Endothelial cell of umbilical vein (primary cell): Measurements from ENCODE around the gene API5.

DNA sequence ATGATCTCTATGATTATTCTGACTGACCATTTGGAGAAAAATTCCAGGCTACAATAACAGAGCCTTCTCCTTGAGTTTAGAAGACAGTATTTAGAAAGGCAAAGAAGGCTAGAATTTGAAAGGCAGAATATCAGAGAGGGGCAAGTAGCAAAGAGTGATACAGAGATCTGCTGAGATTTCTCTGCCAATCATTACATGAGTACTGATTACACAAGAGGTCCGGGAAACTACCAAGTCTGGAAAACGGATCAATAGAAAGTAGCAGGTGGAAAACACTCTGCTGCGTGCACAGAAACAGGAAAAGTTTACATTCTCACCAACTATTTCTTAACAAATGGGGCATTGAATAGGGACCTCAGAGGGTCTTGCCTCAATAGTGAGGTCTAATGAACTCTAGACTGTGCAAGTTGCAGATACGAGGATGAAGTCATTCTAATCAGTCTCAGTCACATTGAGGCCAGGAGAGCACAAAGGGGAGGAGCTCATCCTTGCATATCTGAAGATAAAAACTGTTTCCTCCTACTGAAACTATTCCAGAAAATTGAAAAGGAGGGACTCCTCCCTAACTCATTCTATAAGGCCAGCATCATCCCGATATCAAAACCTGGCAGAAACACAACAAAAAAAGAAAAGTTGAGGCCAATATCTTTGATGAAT is 1099.2 kb downstream of the LRRC4C start:
- PRO-cap, result no peak
CAGE:
- cytosol, long polyA minus RNA, result no peak
- cytosol, long polyA plus RNA, result no peak
- long polyA plus RNA, result no peak
- nucleus, long polyA minus RNA, result no peak
- nucleus, long polyA plus RNA, result no peak

GRCh38 chr11:43311489-43312278 is at the start of gene API5:
TSS of gene API5 (plus strand) at chr11:43311996.
- PRO-cap, result bidirectional peak, plus-strand start at chr11:43312053, minus-strand start at chr11:43311787
CAGE:
- cytosol, long polyA minus RNA, result start-site peak on the plus strand at chr11:43311969-43312047, 372 reads
- cytosol, long polyA plus RNA, result start-site peak on the plus strand at chr11:43311986-43312049, 543 and 725 reads in 2 replicates
- long polyA plus RNA, result start-site peak on the plus strand at chr11:43311988-43312045, 393 and 458 reads in 2 replicates
- nucleus, long polyA minus RNA, result start-site peak on the plus strand at chr11:43311965-43312056, 708 reads
- nucleus, long polyA plus RNA, result start-site peak on the plus strand at chr11:43311963-43312053, 567 and 630 reads in 2 replicates

GRCh38 chr11:43421761-43422366 is 63.1 kb downstream of the TTC17 start:
- PRO-cap, result no peak
CAGE:
- cytosol, long polyA minus RNA, result no peak
- cytosol, long polyA plus RNA, result no peak
- long polyA plus RNA, result no peak
- nucleus, long polyA minus RNA, result no peak
- nucleus, long polyA plus RNA, result no peak

GRCh38 chr11:43886285-43886864 is 5.7 kb downstream of the ALKBH3 start:
- PRO-cap, result no peak
CAGE:
- cytosol, long polyA minus RNA, result no peak
- cytosol, long polyA plus RNA, result no peak
- long polyA plus RNA, result no peak
- nucleus, long polyA minus RNA, result no peak
- nucleus, long polyA plus RNA, result no peak

DNA sequence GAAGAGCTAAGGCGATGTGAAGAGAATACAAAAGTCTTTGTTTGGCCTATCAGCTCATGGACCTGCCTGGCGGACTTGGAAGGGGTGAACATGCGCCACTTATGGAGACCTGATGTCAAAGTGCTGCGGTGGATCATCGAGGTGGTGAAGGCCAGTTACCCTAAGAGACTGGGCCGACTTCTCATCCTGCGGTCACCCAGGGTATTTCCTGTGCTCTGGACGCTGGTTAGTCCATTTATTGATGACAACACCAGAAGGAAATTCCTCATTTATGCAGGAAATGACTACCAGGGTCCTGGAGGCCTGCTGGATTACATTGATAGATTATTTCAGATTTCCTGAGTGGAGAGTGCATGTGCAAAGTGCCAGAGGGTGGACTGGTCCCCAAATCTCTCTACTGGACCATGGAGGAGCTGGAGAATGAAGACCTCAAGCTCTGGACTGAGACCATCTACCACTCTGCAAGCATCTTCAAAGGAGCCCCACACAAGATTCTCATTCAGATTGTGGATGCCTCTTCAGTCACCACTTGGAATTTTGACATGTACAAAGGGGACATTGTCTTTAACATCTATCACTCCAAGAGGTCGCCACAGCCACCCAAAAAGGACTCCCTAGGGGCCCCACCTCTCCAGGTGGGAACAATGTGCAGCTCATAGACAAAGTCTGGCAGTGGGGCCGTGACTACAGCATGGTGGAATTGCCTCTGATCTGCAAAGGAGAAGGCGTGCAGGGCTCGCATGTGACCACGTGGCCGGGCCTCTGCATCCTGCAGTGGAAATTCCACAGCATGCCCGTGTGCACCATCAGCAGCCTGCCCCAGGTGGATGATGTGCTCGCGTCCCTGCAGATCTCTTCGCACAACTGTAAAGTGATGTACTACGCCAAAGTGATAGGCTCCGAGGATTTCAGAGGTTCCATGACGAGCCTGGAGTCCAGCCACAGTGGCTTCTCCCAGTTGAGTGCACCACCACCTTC is 18.2 kb downstream of the ALKBH3 start:
- PRO-cap, result no peak
CAGE:
- cytosol, long polyA minus RNA, result no peak
- cytosol, long polyA plus RNA, result no peak
- long polyA plus RNA, result no peak
- nucleus, long polyA minus RNA, result no peak
- nucleus, long polyA plus RNA, result no peak

GRCh38 chr11:43920205-43920329 is 22.4 kb upstream of the C11orf96 start:
- PRO-cap, result no peak
CAGE:
- cytosol, long polyA minus RNA, result no peak
- cytosol, long polyA plus RNA, result no peak
- long polyA plus RNA, result no peak
- nucleus, long polyA minus RNA, result no peak
- nucleus, long polyA plus RNA, result no peak

DNA sequence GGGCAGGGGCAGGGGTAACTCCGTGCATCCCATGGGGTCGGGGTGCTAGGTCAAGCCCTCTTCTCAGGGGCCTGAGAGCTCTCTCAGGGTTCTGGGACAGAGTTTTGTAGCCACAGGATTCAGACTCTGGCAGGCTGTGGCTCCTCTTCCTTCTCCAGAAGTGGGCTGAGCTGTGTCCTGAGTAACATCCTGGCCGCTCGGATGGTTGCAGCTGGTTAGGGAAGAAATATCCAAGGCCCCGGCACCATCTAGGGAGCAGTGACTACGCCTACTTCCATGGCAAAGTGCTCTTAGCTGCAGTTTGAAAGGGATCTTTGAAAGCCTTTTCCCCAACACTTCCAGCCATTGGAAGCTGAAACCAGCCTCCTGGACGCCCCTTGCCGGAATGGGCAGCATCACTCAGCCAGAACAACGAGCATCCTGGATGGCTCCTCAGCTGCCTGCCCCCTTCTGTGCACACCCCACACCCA is 50.9 kb downstream of the C11orf96 start:
- PRO-cap, result no peak
CAGE:
- cytosol, long polyA minus RNA, result no peak
- cytosol, long polyA plus RNA, result no peak
- long polyA plus RNA, result no peak
- nucleus, long polyA minus RNA, result no peak
- nucleus, long polyA plus RNA, result no peak

- PRO-cap, result no peak
CAGE:
- cytosol, long polyA minus RNA, result no peak
- cytosol, long polyA plus RNA, result no peak
- long polyA plus RNA, result no peak
- nucleus, long polyA minus RNA, result no peak
- nucleus, long polyA plus RNA, result no peak
Observed at GRCh38 chr11:44188264-44188868, 92.9 kb downstream of the EXT2 start.

DNA sequence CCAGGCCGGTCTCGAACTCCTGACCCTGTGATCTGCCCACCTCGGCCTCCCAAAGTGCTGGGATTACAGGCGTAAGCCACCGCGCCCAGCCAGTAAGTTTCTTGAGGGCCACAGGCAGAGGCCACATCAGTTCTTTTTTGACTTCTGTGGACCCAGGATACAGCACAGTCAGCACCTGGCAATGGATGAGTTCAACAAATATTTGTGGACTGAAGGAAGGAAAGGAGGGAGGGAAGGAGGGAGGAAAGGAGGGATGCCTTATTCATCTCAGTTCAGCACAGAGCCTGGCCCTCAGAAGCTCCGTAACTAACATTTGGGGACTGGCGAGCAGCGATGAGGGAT is 77.5 kb downstream of the TSPAN18 start:
- PRO-cap, result no peak
CAGE:
- cytosol, long polyA minus RNA, result no peak
- cytosol, long polyA plus RNA, result no peak
- long polyA plus RNA, result no peak
- nucleus, long polyA minus RNA, result no peak
- nucleus, long polyA plus RNA, result no peak

DNA sequence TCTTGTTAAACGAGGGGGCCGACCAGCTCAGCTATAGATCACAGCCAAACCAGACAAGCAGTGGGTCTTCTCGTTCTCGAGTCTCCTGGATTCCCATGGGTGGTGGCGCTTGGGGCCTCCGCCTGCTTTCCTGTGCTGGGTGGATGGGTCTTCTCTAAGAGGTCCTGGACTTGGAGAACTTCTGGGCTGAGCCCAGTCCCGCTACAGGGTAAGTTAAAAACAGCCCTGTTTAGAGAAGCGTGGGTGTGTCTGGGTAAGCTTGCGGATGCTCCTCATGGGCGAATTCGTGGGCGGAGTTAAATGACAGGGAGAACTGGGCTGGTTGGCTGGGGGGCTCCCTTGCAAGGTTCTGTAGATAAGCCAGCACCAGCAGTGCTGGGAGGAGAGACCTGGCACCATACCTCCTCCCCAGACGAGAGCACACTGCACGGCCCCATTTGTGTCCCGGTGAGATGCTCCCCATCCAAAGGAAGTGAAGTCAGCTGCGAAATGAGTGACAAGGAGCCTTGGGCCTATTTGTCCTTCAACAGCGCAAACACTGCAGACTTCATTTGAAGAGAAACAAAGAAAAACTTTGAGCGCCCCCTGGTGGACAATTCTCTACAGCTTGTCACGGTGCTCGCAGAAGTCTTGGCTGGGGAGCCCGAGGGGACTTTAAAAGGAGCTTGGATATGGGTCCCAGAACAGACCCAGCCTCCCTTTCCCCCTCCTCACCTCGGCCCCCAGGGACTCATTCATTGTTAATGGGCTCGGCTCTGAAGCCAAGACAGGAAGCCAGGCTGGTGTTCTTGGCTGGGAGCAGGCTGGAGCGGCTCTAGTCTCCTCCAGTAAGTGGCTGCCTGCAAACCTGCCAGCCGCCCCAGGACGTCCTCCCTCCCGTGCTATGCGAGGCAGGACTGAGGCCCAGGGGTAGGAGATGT is 39.5 kb downstream of the TP53I11 start:
- PRO-cap, result no peak
CAGE:
- cytosol, long polyA minus RNA, result no peak
- cytosol, long polyA plus RNA, result no peak
- long polyA plus RNA, result no peak
- nucleus, long polyA minus RNA, result no peak
- nucleus, long polyA plus RNA, result no peak

- PRO-cap, result no peak
CAGE:
- cytosol, long polyA minus RNA, result start-site peak on the minus strand at chr11:44934381-44934850, 49 reads
- cytosol, long polyA plus RNA, result no peak
- long polyA plus RNA, result no peak
- nucleus, long polyA minus RNA, result no peak
- nucleus, long polyA plus RNA, result no peak
Observed at GRCh38 chr11:44934161-44934763, 16.4 kb downstream of the TP53I11 start.

GRCh38 chr11:44976697-44977297 is 26.1 kb upstream of the TP53I11 start:
- PRO-cap, result no peak
CAGE:
- cytosol, long polyA minus RNA, result no peak
- cytosol, long polyA plus RNA, result no peak
- long polyA plus RNA, result no peak
- nucleus, long polyA minus RNA, result no peak
- nucleus, long polyA plus RNA, result no peak

- PRO-cap, result no peak
CAGE:
- cytosol, long polyA minus RNA, result no peak
- cytosol, long polyA plus RNA, result no peak
- long polyA plus RNA, result no peak
- nucleus, long polyA minus RNA, result no peak
- nucleus, long polyA plus RNA, result no peak
Observed at GRCh38 chr11:44979555-44980357, 29.1 kb upstream of the TP53I11 start.

DNA sequence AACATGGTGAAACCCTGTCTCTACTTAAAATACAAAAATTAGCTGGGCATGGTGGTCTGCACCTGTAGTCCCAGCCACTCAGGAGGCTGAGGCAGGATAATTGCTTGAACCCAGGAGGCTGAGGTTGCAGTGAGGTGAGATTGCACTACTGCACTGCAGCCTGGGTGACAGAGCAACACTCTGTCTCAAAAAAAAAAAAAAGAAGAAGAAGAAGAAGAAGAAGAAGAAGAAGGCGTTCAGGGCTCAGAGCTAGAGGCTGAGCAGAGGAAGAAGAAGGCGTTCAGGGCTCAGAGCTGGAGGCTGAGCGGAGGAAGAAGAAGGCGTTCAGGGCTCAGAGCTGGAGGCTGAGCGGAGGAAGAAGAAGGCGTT is 45.1 kb upstream of the PRDM11 start:
- PRO-cap, result no peak
CAGE:
- cytosol, long polyA minus RNA, result no peak
- cytosol, long polyA plus RNA, result no peak
- long polyA plus RNA, result no peak
- nucleus, long polyA minus RNA, result no peak
- nucleus, long polyA plus RNA, result no peak

- PRO-cap, result no peak
CAGE:
- cytosol, long polyA minus RNA, result no peak
- cytosol, long polyA plus RNA, result no peak
- long polyA plus RNA, result no peak
- nucleus, long polyA minus RNA, result no peak
- nucleus, long polyA plus RNA, result no peak
Observed at GRCh38 chr11:45178853-45179576, 32.6 kb downstream of the PRDM11 start.

- PRO-cap, result bidirectional peak, plus-strand start at chr11:45180691, minus-strand start at chr11:45180610; bidirectional peak, plus-strand start at chr11:45181036, minus-strand start at chr11:45180942
CAGE:
- cytosol, long polyA minus RNA, result no peak
- cytosol, long polyA plus RNA, result no peak
- long polyA plus RNA, result no peak
- nucleus, long polyA minus RNA, result start-site peak on the plus strand at chr11:45181035-45181092, 13 reads
- nucleus, long polyA plus RNA, result no peak
Observed at GRCh38 chr11:45180536-45181366, 34.3 kb downstream of the PRDM11 start.

DNA sequence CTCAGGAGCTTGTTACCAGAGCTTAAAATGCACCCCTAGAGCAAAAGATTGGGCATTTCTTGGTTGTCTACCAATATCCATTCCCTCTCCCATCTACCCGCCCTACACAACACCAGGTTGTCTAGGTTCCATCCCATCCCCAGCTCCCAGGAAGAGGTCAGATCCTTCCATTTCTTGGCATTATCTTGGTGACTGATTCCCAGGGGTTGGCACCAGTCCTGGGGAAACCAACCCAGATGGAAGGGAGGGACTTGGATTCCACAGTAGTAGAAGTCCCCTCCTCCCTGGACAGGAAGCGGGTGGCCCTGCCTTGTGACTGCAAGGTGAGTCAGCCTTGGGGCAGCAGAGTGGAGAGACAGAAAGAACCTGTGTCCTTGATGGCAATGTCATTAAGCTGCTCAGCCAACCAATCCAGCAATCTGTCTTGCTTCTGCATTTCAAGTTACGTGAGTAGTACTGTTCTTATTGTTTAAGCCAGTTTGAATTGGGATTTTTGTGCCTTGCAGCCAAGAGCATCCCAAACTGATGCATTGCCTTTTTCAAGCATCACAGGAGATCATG is 26.5 kb downstream of the SYT13 start:
- PRO-cap, result no peak
CAGE:
- cytosol, long polyA minus RNA, result no peak
- cytosol, long polyA plus RNA, result no peak
- long polyA plus RNA, result no peak
- nucleus, long polyA minus RNA, result no peak
- nucleus, long polyA plus RNA, result no peak

GRCh38 chr11:45266692-45267148 is 19.4 kb downstream of the SYT13 start:
- PRO-cap, result no peak
CAGE:
- cytosol, long polyA minus RNA, result no peak
- cytosol, long polyA plus RNA, result no peak
- long polyA plus RNA, result no peak
- nucleus, long polyA minus RNA, result no peak
- nucleus, long polyA plus RNA, result no peak

DNA sequence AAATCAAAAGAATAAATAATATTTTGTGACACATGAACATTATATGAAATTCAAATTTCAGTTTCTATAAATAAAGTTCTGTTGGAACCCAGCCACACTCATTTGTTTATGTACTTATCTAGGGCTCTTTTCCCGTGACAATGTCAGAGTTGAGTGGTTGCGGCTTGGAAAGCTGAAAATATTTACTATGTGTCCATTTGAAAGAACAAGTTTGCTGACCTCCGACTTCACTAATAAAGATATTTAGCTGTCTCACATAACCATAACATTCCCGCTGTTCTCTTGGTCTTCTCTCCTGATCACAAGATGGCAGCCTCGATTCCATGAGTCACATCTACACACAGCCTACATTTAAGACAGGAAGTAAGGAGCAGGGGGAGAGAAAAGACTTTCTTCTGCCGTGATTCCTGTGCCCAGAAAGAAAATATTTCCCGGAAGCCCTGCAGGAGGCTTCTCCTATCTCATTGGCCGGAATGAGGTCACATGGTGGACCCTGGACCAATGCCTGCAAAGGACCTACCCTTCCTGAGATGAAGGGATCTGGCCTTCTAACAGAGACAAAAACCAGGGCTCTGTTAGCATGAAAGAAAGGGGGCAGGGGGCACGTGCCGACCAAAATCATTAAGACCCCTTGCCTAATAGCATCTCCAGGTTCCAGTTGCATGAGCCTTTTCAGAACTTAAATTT is 47.4 kb upstream of the SYT13 start:
- PRO-cap, result unidirectional peak, minus-strand start at position 308 of the sequence
CAGE:
- cytosol, long polyA minus RNA, result no peak
- cytosol, long polyA plus RNA, result no peak
- long polyA plus RNA, result no peak
- nucleus, long polyA minus RNA, result no peak
- nucleus, long polyA plus RNA, result no peak

- PRO-cap, result bidirectional peak, plus-strand start at chr11:45663118, minus-strand start at chr11:45663004
CAGE:
- cytosol, long polyA minus RNA, result no peak
- cytosol, long polyA plus RNA, result no peak
- long polyA plus RNA, result no peak
- nucleus, long polyA minus RNA, result no peak
- nucleus, long polyA plus RNA, result no peak
Observed at GRCh38 chr11:45662747-45663365, 2.6 kb downstream of the CHST1 start.